Jurkat, Clone E6-1 (cell line): ENCODE measurements around a stretch of chr1.

- RRBS = no CpG with 5 or more reads among the region's 4 CpGs
These were observed 76.9 kb downstream of the PBX1 start for GRCh38 chr1:164635736-164636387.

GRCh38 chr1:164641170-164641677 is 82.2 kb downstream of the PBX1 start:
- RRBS = no CpG with 5 or more reads among the region's 5 CpGs

- RRBS = no CpG with 5 or more reads among the region's 9 CpGs
These were observed 91.4 kb downstream of the PBX1 start for GRCh38 chr1:164650094-164651044.

GRCh38 chr1:164709820-164710557 is 151.0 kb downstream of the PBX1 start:
- RRBS = no CpG with 5 or more reads among the region's 9 CpGs

- RRBS = no CpG with 5 or more reads among the region's 10 CpGs
These were observed 164.5 kb downstream of the PBX1 start for GRCh38 chr1:164723450-164724016.

GRCh38 chr1:164736305-164736964 is 177.5 kb downstream of the PBX1 start:
- RRBS = no CpG with 5 or more reads among the region's 5 CpGs

DNA sequence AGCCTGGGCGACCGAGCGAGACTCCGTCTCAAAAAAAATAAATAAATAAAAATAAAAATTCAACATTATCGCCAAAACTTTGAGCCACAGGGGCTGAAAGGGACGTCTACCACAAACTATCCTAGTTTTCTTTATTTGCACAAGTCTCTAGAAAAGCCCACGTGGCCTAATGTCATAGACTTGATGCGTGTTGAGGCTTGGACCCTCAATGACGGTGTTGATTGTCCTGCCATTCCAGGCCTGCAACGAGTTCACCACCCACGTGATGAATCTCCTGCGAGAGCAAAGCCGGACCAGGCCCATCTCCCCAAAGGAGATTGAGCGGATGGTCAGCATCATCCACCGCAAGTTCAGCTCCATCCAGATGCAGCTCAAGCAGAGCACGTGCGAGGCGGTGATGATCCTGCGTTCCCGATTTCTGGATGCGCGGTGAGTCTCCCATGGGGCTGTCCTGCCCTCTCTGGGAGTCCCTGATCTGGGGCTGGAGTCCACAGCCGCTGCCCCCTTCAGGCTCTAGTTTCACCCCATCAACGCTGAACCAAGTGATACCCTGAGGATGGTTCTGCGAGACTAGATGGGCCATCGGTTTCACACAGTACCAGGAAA is 240.6 kb downstream of the PBX1 start:
- RRBS = no CpG with 5 or more reads among the region's 26 CpGs

- RRBS = no CpG with 5 or more reads among the region's 2 CpGs
These were observed 302.9 kb downstream of the PBX1 start for GRCh38 chr1:164861884-164862294.

GRCh38 chr1:165410123-165410429 is 34.9 kb downstream of the RXRG start:
- RRBS = no CpG with 5 or more reads among the region's 2 CpGs

- RRBS = no CpG with 5 or more reads among the region's 14 CpGs
These were observed 68.8 kb downstream of the UCK2 start for GRCh38 chr1:165896148-165896770.

DNA sequence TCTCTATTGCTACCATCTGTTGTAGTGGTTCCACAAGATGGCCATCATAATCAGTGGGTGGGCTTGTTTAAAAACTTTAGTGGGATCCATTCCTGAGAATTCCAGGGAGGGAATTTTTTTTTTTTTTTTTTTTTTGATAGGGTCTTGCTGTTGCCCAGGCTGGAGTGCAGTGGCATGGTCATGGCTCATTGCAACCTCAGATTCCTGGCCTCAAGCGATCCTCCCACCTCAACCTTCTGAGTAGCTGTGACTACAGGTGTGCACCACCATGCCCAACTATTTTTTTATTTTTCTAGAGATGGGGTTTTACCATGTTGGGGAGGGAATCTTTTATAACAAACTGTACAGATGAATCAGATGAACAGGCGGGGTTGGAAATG is 87.3 kb downstream of the UCK2 start:
- RRBS = no CpG with 5 or more reads among the region's 2 CpGs

DNA sequence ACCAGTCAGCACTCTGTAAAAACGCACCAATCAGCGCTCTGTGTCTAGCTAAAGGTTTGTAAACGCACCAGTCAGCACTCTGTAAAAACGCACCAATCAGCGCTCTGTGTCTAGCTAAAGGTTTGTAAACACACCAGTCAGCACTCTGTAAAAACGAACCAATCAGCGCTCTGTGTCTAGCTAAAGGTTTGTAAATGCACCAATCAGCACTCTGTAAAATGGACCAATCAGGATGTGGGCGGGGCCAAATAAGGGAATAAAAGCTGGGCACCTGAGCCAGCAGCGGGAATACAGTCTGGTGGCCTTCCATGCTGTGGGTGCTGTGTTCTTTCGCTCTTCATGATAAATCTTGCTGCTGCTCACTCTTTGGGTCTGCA is 2.4 kb upstream of the TADA1 start:
- RRBS = no CpG with 5 or more reads among the region's 10 CpGs

DNA sequence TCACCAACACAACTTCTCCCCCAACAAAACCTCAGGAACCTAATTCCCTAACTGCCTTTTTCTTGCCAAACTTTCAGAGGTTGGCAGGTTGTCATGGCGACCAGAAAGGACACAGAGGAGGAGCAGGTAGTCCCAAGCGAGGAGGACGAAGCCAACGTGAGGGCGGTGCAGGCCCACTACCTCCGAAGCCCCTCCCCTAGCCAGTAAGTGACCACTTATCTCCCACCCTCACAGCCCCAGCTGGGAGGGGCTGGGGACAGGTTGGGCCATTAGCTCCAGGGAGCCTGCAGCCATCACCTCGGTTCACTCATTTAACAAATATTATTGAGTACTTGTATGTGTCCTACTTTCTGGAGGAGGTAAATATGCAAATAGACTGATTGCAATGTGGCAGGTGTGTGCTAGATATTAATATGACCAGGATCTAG is 896 bp downstream of the STYXL2 start:
- RRBS = no CpG with 5 or more reads among the region's 7 CpGs

GRCh38 chr1:167119654-167120165 is 25.8 kb downstream of the STYXL2 start:
- RRBS = no CpG with 5 or more reads among the region's 4 CpGs

- RRBS = no CpG with 5 or more reads among the region's 7 CpGs
These were observed 59.5 kb upstream of the POU2F1 start for GRCh38 chr1:167161203-167161657.

DNA sequence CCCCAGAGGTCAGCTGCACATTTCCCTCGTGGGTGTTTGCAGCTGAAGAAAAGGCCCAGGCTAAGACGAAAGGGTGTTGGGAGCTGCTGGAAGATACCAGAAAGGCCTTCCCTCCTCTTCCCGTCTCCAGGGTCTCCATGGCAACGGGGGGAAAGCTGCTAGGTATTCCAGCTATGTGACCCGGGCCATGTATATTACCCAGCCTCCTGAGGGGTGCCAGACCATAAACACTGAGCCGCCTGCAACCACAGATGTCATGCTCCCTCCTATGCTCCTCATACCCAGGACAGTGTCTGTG is 54.4 kb upstream of the POU2F1 start:
- RRBS = no CpG with 5 or more reads among the region's 6 CpGs

- RRBS = no CpG with 5 or more reads among the region's 5 CpGs
These were observed 18.8 kb downstream of the POU2F1 start for GRCh38 chr1:167239214-167240160.

- RRBS = no CpG with 5 or more reads among the region's 2 CpGs
These were observed 40.5 kb downstream of the POU2F1 start for GRCh38 chr1:167261144-167261547.

DNA sequence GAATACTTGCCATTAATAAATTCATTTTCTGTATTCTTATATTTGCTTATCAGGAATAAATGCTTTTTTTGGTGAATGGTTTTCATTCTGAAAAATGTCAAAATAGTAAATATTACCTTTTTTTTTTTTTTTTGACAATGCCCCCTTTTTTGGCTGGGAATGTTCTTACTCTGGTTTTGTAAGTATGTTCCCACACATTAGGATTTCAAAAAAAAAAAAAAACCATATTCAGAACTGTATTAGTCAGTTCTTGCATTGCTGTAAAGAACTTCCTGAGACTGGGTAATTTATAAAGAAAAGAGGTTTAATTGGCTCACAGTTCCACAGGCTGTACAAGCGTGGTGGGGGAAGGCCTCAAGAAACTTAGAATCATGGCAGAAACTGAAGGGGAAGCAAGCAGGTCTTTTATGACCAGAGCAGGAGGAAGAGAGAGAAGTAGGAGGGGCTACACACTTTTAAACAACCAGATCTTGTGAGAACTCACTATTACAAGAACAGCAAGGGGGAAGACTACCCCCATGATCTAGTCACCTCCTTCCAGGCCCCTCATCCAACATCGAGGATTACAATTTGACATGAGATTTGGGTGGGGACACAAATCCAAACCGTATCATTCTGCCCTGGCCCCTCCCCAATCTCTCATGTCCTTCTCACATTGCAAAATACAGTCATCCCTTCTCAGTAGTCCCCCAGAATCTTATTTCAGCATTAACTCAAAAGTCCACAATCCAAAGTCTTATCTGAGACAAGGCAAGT is 51.7 kb downstream of the POU2F1 start:
- RRBS = no CpG with 5 or more reads among the region's 3 CpGs

- RRBS = no CpG with 5 or more reads among the region's 11 CpGs
These were observed 102.8 kb downstream of the CD247 start for GRCh38 chr1:167415335-167416202.